SK-N-DZ (cell line): ENCODE measurements around a stretch of chr12.

GRCh38 chr12:21568-22467 is 44.7 kb upstream of the IQSEC3 start:
RAMPAGE:
- cytosol, long total RNA, result no peak
- nucleus, long total RNA, result no peak

DNA sequence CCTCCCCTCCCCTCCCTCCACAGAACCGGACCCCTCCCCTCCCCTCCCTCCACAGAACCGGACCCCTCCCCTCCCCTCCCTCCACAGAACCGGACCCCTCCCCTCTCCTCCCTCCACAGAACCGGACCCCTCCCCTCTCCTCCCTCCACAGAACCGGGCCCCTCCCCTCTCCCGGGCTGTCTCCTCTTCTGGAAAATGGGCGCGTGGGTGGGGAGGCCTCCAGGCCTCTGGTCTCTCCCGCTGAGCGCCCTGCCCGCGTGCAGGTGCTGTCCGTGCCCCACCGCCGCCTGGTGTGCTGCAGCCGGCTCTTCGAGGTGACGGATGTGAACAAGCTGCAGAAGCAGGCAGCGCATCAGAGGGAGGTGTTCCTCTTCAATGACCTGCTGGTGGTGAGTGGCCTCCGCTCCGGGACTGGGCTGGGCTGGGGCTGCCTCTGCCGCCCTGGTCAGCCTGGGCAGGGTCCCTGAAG is 50.7 kb downstream of the SLC6A12 start:
RAMPAGE:
- cytosol, long total RNA, result no peak
- nucleus, long total RNA, result no peak

RAMPAGE:
- cytosol, long total RNA, result no peak
- nucleus, long total RNA, result no peak
Measured at GRCh38 chr12:189001-189416, 24.9 kb downstream of the SLC6A12 start.

GRCh38 chr12:336286-336524 is 52.9 kb downstream of the KDM5A start:
RAMPAGE:
- cytosol, long total RNA, result no peak
- nucleus, long total RNA, result no peak

GRCh38 chr12:545394-546237 is 85.9 kb downstream of the B4GALNT3 start:
RAMPAGE:
- cytosol, long total RNA, result no peak
- nucleus, long total RNA, result no peak

GRCh38 chr12:562802-563974 is 100.1 kb downstream of the NINJ2 start:
RAMPAGE:
- cytosol, long total RNA, result no peak
- nucleus, long total RNA, result no peak

RAMPAGE:
- cytosol, long total RNA, result no peak
- nucleus, long total RNA, result no peak
Measured at GRCh38 chr12:574791-575314, 88.4 kb downstream of the NINJ2 start.

RAMPAGE:
- cytosol, long total RNA, result no peak
- nucleus, long total RNA, result no peak
Measured at GRCh38 chr12:614694-615056, 48.6 kb downstream of the NINJ2 start.

DNA sequence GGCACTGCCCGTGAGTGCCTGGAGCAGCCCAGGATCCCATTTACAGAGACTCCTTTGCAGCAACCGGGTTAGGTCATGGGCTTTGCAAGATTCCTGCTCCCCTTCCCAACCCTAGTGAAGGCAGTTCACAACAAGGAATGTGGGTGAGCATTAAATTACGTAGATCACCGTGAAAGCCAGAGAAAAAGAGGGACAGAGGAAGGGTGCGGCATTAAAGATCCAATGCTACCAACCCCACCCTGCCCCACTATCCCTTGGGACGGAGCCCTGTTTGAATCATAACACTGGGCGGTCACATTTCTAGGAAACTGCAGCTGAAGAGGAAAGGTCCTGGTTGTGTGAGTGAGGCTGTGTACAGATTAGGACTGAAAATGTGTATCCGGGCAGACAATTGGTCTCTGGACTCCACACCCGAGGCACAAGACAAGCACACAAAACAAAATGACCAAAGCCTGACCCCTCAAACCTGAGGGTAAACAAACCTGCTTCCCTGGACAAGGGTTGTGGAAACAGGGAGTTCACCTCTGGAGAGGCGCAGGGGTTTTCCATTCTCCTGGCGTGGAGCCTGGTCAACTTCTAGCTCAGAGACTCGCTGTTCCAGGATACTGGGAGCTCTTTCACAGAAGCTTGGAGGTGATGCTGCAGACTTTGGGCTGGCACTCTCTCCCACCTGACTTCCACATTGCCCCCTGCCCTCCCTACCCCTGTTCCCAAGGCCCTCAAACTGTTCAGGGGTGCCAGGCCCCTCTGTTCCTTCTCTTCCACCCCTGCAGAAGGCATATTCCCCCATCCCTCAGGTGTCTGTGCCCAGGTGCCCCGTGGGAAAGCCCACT is 16.7 kb downstream of the NINJ2 start:
RAMPAGE:
- cytosol, long total RNA, result no peak
- nucleus, long total RNA, result no peak

RAMPAGE:
- cytosol, long total RNA, result no peak
- nucleus, long total RNA, result no peak
Measured at GRCh38 chr12:738506-739211, 13.7 kb upstream of the WNK1 start.

GRCh38 chr12:833641-834425 is 81.5 kb downstream of the WNK1 start:
RAMPAGE:
- cytosol, long total RNA, result no peak
- nucleus, long total RNA, result no peak

GRCh38 chr12:877969-878434 is 71.5 kb downstream of the RAD52 start:
RAMPAGE:
- cytosol, long total RNA, result no peak
- nucleus, long total RNA, result no peak

DNA sequence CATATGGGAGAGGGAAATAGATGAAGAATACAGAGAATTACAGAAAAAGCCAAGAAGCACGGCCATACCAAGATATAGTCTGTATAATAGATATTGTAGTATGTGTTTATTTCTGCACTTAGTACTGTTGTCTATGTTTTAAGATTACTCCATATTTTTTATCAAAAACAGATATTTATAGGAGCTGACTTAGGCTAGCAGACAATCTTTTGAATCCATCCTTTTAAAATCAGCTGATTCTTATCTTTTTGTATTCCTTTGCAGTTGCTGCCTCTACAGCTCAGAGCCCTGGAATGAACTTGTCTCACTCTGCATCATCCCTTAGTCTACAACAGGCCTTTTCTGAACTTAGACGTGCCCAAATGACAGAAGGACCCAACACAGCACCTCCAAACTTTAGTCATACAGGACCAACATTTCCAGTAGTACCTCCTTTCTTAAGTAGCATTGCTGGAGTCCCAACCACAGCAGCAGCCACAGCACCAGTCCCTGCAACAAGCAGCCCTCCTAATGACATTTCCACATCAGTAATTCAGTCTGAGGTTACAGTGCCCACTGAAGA is 65.0 kb downstream of the RAD52 start:
RAMPAGE:
- cytosol, long total RNA, result no peak
- nucleus, long total RNA, result no peak

RAMPAGE:
- cytosol, long total RNA, result no peak
- nucleus, long total RNA, result no peak
Measured at GRCh38 chr12:1204330-1205139, 213.5 kb downstream of the ERC1 start.

DNA sequence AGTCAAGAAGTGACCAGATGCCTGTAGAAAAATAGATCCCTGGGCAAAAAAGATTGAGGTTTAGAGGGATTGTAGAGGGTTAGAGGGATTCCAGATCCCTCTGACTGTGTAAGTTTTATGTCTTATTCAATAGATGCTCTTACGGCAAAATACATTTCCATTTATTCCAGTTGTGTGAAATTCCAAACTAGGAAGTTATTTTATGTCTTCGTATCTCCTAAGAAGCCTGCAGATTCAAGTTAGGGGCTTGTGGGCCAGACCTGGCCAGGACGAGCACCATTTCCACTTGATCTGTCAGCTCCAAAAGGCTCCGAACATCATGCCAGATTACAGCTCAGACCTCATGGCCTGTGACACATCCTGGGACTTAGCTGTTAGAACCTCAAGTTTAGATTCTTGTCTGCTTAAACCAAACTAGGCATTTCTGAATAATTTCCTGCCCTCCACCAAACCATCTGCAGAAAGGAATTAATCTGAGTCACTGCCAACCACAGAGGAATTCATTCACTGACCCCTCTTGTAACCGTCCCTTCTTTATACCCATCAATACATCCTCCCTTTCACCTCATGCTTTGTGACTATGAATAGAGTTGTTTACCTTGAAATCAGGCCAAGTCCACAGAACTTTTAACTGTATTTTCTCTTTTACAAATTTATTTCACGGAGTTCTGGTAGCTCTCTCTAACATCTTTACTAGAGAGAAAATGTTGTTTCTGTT is 120.4 kb downstream of the FBXL14 start:
RAMPAGE:
- cytosol, long total RNA, result no peak
- nucleus, long total RNA, result no peak

DNA sequence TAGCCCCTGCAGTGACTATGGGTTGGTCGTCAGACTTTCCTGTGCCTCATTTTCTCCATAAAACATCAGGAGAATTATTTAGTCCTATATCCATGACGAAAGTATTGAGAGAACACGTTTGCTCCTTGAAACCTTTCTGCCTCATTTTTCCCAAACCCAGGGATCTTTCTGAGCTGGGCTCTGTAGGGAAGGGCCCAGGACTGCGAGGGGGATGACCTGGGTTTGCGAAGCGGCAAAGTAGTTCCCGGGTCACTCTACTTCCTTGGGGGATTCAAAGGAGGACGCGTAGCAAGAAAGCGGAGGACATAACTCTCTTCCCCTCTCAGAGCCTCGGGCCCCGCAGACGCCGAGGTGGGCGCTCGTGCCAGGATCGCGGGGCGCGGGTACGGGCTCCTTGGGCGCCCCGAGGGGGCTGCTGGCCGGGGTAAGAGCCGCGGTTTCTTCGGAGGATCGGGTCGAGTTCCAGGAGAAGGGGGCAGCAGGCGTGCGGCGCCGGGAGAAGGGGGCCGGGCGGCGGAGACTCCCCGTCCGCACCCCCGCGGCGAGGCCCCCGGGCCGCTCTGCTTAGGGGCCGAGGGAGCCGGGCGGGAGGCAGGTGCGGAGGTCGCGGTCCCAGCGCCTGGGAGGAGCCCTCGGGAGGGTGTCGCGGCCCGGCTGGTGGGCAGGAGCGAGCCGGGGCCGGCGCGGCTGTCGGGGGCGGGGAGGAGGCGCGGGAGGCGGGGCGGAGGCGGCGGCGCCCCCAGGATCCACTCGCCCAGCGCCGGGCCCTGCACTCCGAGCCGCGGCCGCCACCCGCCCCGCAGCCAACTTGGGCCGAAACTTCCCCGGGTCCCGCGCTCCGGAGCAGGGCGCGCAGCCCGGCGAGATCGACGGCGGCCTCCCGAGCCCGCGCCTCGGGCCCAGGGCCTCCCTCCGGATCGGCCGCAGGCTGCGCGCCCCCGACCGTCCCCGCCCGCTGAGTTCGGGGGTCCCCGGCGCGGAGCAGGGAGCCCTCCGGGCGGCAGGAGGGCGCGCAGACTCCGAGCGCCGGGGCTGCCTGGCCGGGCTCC is 64.5 kb downstream of the FBXL14 start:
RAMPAGE:
- cytosol, long total RNA, result no peak
- nucleus, long total RNA, result no peak

DNA sequence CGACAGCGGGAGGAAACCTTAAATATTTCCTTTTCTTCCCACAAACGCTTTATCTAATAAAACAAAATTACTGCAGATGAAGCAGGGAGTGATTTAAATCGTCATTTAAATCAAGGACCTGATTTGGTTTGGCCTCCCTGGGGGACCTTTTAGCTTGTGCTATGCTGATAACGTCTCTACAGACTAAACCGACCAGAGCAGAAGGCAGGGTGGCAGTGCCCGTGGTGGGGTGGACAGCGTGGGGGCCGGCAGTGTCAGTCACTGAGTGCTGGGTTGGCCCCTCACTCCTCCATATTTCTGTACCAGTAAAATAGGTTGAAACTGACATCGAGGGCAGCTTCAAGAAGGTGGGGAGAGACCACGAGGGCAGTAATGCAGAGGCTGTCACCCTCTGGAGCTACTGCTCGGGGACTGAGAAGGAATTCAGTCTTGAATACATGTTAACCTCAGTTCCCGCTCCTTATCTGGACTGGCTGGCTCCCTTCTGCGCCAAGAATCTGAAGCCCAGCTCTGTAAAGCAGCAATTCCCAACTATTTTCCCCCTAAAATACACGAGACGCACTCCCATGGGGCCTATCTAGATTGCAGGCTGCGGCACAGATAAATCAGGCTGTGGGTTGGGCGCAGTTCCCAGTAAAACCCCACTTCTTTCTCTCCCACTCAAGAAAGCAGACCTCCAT is 18.2 kb downstream of the FBXL14 start:
RAMPAGE:
- cytosol, long total RNA, result no peak
- nucleus, long total RNA, result no peak

RAMPAGE:
- cytosol, long total RNA, result no peak
- nucleus, long total RNA, result no peak
Measured at GRCh38 chr12:1592337-1592965, 1.9 kb downstream of the FBXL14 start.

GRCh38 chr12:1596015-1596454 is 1.7 kb upstream of the FBXL14 start:
RAMPAGE:
- cytosol, long total RNA, result no peak
- nucleus, long total RNA, result no peak

GRCh38 chr12:1645716-1646406 is 16.8 kb downstream of the WNT5B start:
RAMPAGE:
- cytosol, long total RNA, result no peak
- nucleus, long total RNA, result no peak